Sigmoid colon (tissue), 4 donors: ENCODE measurements around a stretch of chr12.

DNA sequence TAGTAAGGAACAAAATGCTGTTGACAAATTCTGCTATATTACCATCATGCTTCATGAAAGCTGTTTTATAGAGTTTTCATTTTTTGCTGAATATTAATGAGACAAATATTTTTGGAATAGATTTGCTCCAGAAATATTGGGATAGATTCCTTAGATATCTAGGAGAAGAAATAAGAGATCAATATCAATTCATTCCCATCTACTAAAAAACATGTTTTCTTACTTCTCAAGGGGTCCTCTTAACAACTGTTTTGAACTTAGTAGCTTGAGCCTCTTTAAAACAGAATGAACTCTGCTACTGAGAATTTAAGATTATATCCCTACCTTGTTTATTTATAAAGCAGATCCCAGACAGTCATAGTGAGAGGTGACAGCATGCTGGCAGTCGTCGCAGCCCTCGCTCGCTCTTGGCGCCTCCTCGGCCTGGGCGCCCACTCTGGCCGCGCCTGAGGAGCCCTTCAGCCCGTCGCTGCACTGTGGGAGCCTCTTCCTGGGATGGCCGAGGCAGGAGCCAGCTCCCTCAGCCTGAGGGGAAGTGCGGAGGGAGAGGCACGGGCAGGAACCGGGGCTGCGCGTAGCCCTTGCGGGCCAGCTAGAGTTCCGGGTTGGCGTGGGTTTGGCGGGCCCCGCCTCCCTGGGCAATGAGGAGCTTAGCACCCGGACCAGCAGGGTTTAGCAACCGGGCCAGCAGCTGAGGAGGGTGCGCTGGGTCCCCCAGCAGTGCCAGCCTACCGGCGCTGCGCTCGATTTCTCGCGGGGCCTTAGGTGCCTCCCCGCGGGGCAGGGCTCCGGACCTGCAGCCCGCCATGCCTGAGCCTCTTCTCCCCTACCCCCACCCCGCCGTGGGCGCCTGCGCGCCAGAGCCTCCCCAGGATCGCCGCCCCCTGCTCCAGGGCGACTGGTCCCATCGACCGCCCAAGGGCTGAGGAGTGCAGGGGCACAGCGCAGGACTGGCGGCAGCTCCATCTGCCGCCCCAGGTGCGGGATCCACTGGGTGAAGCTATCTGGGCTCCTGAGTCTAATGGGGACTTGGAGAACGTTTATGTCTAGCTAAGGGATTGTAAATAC is 451.1 kb upstream of the DCN start:
- PRO-cap: no peak
- RAMPAGE, long total RNA, 4 experiments: no peak in any of the 4 experiments

GRCh38 chr12:91978090-91978478 is 167.6 kb downstream of the BTG1 start:
- PRO-cap: no peak
- RAMPAGE, long total RNA, 4 experiments: no peak in any of the 4 experiments

GRCh38 chr12:91987971-91988379 is 157.7 kb downstream of the BTG1 start:
- PRO-cap: no peak
- RAMPAGE, long total RNA, 4 experiments: no peak in any of the 4 experiments

GRCh38 chr12:92091067-92091899 is 54.4 kb downstream of the BTG1 start:
- PRO-cap: no peak
- RAMPAGE, long total RNA, 4 experiments: no peak in any of the 4 experiments

DNA sequence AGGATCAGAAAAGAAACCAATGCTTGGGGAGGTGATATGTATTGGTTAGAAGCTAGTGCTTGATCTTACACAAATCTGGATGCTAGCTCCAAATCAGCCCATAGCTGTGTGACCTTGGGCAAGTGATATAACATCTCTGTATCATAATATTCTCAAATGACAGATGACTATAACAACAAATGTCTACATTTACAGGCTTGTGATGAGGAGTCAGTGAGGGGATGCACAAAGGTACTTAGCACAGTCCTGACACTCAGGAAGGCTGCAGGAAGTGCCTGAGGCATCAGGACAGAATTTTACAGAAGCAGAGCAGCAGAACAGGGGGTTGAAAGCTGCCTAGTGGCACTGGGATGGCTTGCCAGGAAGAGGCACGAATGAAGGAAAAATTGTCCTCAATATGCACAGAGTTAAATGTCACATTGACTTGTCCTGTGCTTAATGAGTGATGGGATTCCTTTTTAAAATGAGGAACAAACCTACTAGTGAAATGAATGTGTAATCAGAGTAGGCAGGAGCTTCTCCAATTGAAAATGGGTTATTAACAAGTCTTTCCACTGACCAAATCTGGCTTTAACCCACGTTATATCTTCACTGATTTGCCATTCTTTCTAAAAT is 11.8 kb downstream of the BTG1 start:
- PRO-cap: no peak
- RAMPAGE, long total RNA, 4 experiments: no peak in any of the 4 experiments

DNA sequence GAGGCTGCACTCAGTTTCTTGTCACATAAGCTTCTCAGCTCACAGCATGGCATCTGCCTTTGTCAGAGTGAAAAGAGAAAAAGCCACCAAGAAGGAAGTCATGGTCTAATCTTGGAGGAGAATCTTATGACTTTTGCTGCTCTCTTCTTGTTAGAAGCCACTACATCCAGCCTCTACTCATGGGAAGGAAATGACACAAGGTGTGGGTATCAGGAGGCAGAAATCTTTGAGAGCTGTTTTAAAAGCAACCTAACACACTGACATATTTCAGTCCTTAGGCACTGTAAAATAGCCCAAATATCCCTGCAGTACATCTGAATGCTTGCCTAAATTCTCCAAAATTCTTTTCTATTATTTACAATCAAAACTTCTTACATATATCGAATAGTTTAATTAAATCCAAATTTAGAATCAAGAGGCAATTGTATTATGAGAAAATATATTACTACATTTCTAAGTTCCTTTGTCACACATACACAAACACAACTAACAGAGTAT is 39.6 kb upstream of the BTG1 start:
- PRO-cap: no peak
- RAMPAGE, long total RNA, 4 experiments: no peak in any of the 4 experiments

DNA sequence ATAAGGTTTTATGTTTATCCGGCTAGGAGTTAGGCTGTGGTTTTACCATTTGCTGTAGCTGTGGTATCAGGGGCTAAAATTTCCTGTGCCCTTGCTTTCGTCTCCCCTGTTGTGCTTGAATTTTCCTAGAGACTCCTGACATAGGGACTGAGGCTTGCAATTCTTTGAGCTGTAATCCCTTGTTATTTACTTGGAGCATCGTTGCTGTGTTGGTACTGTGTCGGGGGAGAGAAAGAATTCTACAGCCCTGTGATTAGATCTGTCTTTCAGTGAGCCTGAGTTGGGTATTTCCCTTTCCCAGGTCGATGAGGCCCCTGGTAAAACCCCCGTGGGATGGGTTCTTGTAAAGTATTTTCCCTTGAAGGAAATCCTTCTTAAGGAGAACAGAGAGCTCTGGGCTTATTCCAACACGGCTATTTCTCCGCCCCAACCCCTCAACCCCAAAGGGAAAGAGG is 253.3 kb upstream of the BTG1 start:
- PRO-cap: no peak
- RAMPAGE, long total RNA, 4 experiments: no peak in any of the 4 experiments

GRCh38 chr12:92546128-92546638 is 156.6 kb upstream of the PLEKHG7 start:
- PRO-cap: no peak
- RAMPAGE, long total RNA, 4 experiments: no peak in any of the 4 experiments

DNA sequence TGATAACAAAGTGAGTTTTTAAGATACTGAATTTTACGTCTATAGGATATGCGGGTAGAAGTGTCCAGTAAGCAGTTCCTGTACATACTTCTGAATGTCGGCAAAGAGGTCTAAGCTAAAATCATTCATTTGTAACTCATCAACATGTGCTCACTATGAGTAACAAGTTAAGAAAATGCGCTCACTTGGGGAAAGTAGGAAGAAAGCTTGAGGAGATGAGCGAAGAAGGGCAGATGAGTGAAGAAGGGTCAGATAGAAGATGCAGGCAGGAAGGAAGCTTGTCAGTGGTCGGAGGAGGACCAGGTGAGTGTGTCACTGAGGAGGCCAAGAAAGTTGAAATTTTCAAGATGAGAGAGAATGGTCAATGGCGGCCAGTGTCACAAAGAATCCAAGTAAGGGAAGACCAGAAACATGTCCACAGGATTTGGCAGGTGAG is 145.7 kb upstream of the PLEKHG7 start:
- PRO-cap: no peak
- RAMPAGE, long total RNA, 4 experiments: no peak in any of the 4 experiments

DNA sequence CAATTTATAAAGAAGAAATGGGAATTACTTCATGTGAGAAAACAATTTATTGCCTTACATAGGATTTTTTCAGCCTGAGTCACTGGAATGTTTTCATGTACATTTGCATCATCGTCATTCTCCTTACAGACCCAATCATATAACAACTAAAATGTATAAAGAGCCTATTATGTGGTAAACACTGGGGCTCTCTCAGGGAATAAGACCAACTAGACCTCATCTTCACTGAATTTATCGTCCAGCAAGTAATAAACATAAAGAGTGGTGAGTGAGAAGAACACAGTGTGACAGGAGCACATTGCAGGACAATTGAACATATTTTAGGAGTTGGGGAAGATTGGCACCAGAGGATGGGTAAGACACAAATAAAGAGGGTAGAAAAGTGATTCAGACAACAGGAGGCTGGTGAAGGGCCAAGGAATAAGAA is 100.2 kb upstream of the PLEKHG7 start:
- PRO-cap: no peak
- RAMPAGE, long total RNA, 4 experiments: no peak in any of the 4 experiments

DNA sequence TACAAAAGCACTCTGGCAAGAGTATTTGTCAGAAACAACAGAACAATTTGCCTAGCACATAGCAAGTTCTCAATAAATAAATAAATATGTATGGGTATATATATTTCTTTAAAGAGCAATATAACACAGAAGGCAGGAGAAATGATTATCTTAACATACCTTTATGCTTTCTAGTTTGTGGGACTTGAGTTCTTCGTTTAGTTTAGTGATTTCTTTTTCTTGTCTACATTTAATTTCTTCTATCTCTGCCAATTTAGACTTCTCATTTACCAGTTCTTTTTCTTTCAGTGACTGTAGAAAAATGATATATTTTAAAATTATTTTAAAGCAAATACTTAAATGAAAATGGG is 77.3 kb downstream of the PLEKHG7 start:
- PRO-cap: no peak
- RAMPAGE, long total RNA, 4 experiments: no peak in any of the 4 experiments

- PRO-cap: no peak
- RAMPAGE, long total RNA, 4 experiments: no peak in any of the 4 experiments
Observed at GRCh38 chr12:92784790-92785344, 82.1 kb downstream of the PLEKHG7 start.

DNA sequence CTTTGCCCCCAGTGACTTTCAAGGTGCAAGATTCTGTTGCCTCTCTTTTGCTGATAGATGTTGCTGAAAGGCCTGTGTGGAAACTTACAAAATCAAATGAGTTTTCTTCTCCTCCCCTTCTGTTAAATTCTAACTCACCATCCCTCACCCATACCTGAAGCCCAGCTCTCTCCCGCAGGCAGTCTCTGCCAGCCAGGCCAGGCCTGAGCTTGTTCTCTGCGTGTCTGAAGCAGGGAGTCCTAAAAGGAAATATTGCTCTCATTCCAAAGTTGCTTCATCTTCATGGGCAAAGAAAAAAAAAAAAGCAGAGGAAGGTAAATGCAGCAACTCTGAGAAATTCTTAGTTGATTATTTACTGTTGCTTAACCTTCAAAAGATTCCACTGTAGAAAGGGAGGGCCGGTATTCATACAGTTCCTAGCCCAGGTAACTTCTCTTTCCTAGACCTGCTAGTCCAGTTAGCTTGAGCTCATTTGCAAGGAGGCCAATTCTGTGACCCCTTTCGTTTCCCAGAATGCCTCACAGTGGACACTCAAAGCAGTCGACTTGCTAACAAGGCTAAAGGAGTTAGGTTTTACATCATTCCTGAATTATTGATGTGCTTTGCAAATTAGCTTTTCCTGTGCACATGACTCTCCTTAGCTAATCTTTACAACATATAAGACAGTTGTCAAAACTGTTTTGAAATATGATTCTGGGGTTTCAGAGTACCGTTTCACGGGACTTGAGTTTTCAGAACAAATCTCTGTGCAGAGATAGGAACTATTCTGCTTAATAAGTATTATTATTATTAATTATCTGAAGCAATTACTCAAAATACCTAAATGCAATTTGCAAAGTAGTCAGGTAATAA is 193.6 kb upstream of the EEA1 start:
- PRO-cap: no peak
- RAMPAGE, long total RNA, 4 experiments: no peak in any of the 4 experiments

GRCh38 chr12:93139030-93139482 is 210.0 kb upstream of the EEA1 start:
- PRO-cap: no peak
- RAMPAGE, long total RNA, 4 experiments: no peak in any of the 4 experiments

DNA sequence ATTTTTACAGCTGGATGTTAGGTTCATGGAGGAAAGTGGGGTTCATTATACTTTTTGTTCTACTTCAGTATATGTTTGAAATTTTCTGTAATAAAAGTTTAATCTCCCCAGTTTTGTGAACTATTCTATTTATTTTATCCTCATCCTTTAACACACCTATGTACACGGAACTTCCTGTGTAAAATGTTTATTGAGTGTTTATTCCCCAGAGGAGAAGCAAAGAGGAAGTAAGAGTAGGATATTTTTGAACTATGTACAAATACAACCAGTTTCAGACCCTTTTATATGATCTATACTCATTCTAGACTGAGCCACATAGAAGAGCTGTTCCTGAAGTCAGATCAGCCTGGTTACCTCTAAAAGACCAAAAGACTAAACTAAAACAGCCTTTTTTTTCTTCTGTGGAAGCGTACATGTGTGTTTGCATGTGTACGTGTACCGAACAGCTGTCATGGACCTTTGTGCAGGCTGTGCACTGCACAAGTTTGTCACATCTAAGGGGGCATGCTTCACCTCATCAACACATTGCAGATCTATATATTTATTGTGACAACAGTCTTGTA is 210.9 kb upstream of the NUDT4 start:
- PRO-cap: no peak
- RAMPAGE, long total RNA, 4 experiments: no peak in any of the 4 experiments

DNA sequence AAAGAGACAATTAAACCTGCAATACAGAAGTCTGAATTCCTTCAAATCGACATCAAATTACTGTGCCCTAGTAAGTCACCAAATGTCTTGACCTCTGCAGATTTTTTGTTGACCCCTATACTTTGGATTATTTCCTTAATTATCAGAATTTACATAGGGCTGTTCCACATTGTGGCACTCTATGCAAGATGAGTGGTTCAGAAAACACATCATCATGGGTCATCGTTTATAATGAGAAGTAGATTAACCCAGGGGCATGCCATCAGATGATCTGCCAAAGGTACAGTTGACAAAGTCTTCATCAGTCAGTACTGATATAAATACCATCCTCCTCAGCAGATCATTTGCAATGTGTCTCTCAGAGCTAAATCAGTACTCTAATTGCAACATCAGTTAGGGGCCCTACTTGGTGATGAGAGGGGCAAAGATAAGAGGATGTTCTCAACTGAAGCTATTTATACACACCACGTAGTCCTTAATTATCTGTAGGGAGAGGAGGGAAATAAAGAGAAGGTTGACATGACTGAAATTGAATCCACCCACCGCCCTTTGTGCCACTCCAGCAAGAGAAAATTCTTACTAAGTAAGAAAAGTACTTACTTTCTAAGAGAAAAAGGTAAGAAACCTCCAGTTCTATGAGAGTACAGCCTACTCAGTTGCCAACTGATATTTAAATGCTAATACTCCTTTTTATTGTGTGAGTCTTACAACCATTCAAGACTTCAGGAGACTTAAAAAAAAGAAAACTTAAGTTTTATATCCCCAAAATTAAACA is 157.8 kb upstream of the NUDT4 start:
- PRO-cap: no peak
- RAMPAGE, long total RNA, 4 experiments: no peak in any of the 4 experiments

GRCh38 chr12:93315121-93315816 is 62.5 kb upstream of the NUDT4 start:
- PRO-cap: no peak
- RAMPAGE, long total RNA, 4 experiments: no peak in any of the 4 experiments

GRCh38 chr12:93317089-93317690 is 60.5 kb upstream of the NUDT4 start:
- PRO-cap: no peak
- RAMPAGE, long total RNA, 4 experiments: no peak in any of the 4 experiments

GRCh38 chr12:93374371-93374901 is 3.3 kb upstream of the NUDT4 start:
- PRO-cap: no peak
- RAMPAGE, long total RNA, 4 experiments: no peak in any of the 4 experiments

- PRO-cap: no peak
- RAMPAGE, long total RNA, 4 experiments: no peak in any of the 4 experiments
Observed at GRCh38 chr12:93416012-93416572, 25.7 kb downstream of the UBE2N start.